GM23248 (cell line): ENCODE measurements around a stretch of chr14.

DNA sequence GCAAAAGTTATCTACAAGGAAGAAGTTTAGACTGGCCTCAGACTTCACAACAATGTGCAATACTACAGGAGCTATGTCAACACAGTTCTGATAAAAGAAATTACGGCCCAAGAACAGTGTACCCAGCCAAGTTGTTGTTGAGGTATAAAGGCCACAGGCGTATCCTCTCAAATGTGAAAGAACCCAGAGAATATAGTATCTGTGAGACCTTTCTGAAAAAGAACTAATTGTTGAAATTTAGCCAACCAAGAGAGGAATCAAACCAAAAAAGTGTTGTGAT lies 142.8 kb downstream of the RAD51B start:
- RAMPAGE, long total RNA = no peak

DNA sequence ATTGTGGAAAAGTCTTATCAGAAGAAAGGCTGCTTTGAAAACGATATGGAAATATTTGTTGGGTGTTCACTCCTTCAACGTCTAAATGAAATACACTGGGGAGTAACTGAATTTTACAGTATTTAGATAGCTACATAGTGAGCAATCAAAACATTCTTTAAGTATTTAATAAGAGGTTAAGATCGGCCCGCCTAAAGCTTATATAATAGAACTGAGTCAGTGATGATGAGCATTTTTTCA lies 228.3 kb downstream of the RAD51B start:
- RAMPAGE, long total RNA = no peak

GRCh38 chr14:68166878-68167735 lies 347.5 kb downstream of the RAD51B start:
- RAMPAGE, long total RNA = no peak

DNA sequence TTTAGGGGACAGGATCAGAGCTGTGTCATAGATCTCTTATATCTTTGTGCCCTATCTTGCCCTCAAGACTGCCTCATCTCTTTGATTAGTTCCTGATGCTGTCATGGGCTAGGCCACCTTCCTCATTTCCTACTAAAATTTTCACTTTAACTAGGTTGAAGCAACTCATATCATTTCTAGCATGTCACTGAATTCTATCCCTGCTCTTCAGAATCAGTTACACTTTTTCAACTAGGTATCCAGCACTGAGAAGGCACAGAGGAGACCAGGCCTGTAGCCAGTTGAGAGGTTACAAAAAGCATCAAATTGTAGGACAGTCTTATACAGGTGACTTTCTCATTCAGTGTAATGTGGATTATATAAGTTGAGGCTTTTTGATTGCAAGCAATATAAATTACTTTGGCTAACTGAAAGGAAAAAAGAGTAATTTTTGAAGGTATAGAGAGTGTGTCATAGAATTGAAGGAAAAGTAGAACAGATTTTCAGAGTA lies 410.3 kb downstream of the RAD51B start:
- RAMPAGE, long total RNA = no peak

DNA sequence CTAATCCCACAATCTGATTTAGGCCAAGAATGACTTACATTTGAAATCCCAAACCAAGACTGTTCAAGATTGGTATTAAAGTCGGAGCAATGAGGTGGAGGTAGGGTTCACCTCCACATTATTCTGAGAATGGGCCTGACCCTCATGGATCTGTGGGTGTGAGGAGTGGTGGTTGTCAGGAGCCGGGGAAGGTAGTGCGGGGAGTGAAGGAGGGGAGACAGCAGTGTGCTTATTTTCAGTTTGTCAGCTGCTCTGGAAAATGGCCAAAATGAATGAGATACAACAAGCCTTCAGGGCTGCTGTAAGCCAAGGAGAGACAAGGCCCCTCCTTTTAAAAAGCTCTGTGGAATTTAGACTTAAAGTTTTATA lies 426.1 kb downstream of the RAD51B start:
- RAMPAGE, long total RNA = no peak

GRCh38 chr14:68306266-68306840 lies 486.5 kb downstream of the ZFP36L1 start:
- RAMPAGE, long total RNA = no peak

DNA sequence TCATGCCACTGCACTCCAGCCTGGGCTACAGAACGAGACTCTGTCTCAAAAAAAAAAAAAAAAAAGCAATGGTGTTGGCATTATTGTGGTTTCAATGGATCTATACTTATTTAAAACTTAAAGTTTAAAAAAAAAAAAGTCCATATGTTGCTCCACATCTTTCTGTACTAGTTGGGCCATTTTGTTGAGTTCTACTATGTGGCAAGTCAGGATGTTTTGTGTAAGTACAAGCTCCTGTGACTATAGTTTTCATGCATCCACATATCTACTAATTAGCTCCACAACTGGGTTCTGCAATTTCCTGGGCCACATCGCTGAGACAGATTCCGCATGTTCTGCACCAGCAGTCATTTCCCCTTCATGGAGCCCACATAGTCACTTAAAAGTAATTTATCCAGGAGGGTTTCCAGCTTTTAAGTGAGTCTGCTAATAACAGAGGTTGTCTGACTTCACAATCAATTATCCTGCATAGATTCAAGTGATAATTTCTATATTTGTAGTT lies 461.5 kb downstream of the ZFP36L1 start:
- RAMPAGE, long total RNA = no peak

- RAMPAGE, long total RNA = no peak
Observed at GRCh38 chr14:68359983-68360680, 432.7 kb downstream of the ZFP36L1 start.

- RAMPAGE, long total RNA = no peak
Observed at GRCh38 chr14:68379630-68380141, 413.2 kb downstream of the ZFP36L1 start.

DNA sequence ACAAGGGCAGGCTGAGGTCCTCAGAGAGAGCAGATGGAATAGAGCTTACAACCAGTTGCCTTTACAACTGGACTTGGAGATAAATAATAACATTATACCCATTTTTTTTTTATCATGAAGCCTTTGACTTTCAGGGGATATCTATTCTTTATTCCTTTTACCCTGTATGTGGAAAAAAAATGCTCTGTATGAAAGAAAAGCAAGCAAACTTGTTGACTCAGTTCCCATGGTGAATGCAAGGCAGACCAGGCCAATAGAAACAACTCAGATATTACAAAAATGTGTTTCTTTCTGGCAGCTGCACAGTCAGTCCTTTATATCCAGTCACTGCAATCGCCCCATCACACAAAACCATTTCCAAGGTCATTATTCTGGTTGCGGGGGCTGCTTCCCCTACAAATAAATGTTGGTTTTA lies 401.3 kb downstream of the ZFP36L1 start:
- RAMPAGE, long total RNA = no peak

GRCh38 chr14:68394755-68395294 lies 398.0 kb downstream of the ZFP36L1 start:
- RAMPAGE, long total RNA = no peak

- RAMPAGE, long total RNA = no peak
Observed at GRCh38 chr14:68449359-68449963, 343.4 kb downstream of the ZFP36L1 start.

GRCh38 chr14:68450007-68450361 lies 342.9 kb downstream of the ZFP36L1 start:
- RAMPAGE, long total RNA = no peak

GRCh38 chr14:68518720-68519570 lies 273.9 kb downstream of the ZFP36L1 start:
- RAMPAGE, long total RNA = no peak

GRCh38 chr14:68633326-68633836 lies 159.5 kb downstream of the ZFP36L1 start:
- RAMPAGE, long total RNA = no peak

DNA sequence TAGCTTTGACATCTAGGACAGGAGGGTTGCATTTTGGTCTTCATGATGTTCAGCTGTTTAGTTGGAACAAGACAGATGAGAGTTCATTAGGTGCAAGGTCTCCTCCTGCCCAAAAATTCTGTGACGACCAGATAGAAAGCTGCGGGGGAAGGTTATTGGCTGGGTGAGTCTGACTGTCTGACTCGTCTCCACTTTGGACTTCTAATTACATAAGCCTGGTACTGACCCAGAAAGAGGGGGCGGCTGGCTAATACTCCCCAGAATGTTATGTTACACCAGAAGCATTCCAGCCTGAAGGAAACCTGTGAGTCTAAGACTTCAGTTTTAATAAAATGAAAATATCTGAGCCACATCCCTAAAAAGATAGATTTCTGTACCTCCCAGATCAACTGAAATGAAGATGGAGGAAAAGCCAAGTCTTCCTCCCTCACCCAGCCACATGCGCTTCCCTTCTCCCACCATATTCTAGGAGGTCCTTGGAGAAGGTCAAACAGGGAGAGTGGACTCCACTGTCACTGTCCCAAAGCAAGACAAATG lies 29.3 kb downstream of the ZFP36L1 start:
- RAMPAGE, long total RNA = no peak

GRCh38 chr14:68783808-68784292 lies 9.0 kb downstream of the ZFP36L1 start:
- RAMPAGE, long total RNA = no peak

DNA sequence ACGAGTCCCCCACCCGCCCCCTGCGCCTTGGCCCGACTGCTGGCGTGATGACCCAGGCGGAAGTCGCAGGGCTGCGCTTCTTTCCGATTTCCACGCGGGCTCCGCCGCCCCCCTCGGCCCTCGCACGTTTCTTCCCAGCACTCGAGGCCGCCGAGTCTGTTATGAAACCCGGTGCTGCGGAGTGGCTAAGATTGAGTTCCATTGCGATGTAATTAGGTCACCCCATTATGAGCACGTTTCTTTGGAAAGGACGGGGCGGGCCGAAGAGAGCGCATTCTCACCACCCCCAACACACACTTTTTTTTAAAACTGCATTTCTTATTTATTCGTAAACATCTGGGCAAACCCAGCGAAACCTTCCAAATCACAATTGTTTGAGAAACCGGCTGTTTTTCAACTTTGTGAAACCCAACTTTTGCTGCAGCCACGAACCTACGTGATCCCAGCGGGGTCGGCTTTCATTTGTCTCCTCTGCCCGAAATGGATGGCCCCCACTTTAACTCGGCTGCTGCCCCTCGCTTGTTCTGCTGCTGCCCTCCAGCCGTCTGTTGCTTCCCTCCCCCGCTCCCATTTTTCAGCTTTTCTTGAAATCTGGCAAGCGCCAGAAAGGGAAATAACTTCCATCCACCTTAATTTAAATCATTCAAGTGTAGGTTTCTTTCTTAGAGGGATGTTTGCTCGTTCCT lies 1.7 kb upstream of the ZFP36L1 start:
- RAMPAGE, long total RNA = no peak

- RAMPAGE, long total RNA = no peak
Observed at GRCh38 chr14:68795128-68795585, 2.3 kb upstream of the ZFP36L1 start.

- RAMPAGE, long total RNA = no peak
Observed at GRCh38 chr14:68884676-68885291, 91.9 kb upstream of the ZFP36L1 start.